ENCODE measurements around a stretch of chr16.

DNA sequence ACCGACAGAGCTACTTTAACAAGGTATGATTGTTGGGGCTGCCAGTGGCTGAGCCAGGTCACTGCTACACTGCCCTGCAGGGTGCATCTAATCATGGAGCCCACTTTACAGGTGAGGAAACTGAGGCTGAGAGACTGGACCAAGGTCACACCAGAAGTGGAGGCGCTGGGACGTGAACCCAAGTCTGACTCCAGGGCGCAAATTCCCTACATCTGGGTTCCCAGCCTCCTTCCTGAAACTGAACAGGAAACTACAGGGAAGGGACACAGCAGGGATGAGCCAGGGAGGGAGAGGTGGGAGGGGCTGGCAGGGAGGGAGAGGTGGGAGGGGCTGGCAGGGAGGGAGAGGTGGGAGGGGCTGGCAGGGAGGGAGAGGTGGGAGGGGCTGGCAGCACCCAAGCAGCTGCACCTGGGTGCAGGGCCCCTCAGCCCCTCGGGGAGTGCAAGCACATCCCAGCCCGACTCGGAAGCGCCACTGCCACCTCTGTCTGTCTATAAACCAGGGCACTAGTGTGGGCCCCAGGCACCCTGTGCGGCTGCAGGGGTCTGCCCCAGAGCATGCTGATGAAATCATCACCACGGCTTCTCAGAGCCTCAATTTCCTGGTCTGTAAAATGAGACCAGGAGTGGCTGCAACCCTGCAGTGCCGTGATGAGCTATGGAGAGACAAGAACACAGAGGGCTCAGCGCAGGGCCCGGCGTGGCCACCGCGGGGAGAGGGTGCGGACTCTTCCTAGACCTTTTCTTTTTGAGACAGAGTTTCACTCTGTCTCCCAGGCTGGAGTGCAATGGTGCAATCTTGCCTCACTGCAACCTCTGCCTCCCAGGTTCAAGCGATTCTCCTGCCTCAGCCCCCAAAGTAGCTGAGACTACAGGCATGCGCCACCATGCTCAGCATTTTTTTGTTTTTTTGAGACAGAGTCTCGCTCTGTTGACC lies 53.0 kb upstream of the RRN3 start:
- PRO-cap: no peak
- RRBS: no CpG with 5 or more reads among the region's 20 CpGs

DNA sequence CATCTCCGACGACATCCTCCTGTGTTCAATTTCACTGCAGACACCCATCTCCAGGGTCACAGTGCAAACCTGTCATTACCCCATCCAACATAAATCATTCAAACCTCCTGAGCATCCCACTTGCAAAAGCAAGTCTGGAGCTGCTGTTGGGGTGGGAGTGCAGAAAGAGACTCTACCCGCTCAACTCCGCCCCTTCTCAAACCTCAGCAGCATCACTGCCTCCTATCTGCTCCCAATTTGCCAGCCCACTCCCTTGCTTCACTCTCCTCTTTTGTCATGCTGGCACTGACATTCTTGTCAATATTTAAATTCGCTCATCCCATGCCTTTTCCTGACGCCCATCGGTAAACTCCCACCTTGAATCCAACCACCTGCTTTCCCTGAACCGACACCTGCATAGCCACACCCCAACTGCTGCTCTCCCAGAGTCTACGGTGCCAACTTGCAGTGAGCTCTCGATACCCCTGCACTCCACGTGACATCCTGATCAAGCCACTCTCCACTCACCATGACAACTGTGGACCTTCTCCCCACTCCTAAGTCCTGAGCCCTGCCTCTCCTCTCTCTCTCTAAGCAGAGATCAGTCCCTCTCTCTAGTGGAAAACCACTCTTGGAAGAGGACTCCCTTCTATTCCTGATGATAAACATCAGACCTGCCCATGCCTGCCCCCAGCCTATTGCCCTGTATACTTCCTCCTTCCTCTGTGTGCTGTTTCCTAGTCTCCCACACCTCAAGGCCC lies 36.8 kb downstream of the MARF1 start:
- PRO-cap: no peak
- RRBS: no CpG with 5 or more reads among the region's 11 CpGs

GRCh38 chr16:15641901-15642930 lies 738 bp downstream of the MARF1 start:
- PRO-cap: no peak
- RRBS: no CpG with 5 or more reads among the region's 28 CpGs

DNA sequence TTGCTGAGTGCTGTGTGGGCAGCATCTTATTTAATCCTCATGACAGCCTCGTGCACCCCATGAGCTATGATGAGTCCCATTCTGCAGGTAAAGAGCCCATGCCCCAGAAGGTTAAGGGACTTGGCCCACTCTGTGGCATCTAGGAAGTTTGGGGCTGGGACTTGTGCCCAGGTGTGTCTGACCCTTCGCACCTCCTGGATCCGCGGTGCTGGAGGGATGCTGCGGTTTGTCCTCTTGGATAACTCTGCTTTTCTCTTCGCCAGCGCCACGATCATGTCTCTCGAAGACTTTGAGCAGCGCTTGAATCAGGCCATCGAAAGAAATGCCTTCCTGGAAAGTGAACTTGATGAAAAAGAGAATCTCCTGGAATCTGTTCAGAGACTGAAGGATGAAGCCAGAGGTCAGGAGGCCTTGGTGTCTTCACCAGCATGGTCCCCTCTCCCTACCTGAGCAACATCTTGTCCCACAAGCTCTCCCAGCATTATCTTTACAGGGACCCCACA lies 37.1 kb downstream of the NDE1 start:
- PRO-cap: no peak
- RRBS: no CpG with 5 or more reads among the region's 11 CpGs

DNA sequence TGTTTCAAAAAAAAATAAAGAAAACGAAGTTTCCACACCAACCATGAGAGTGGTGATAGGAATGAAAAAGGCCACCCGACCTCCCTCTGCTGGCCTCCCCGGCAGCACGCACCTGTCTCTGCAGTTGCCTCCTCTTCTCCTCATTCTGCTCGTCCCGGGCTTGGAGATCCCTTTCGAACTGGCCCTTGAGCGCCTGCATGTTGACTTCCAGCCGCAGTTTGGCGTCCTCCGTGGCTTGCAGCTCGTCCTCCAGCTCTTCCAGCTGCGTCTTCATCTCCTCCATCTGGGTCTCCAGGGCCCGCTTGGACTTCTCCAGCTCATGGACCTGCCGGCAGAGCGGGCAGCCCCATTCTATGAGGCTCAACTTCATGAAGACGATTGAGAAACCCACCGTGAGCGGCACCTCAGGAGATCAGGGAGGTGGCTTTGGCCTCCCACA lies 70.7 kb downstream of the NDE1 start:
- PRO-cap: no peak
- RRBS: 95% methylated on average over 5 of the region's 19 CpGs

DNA sequence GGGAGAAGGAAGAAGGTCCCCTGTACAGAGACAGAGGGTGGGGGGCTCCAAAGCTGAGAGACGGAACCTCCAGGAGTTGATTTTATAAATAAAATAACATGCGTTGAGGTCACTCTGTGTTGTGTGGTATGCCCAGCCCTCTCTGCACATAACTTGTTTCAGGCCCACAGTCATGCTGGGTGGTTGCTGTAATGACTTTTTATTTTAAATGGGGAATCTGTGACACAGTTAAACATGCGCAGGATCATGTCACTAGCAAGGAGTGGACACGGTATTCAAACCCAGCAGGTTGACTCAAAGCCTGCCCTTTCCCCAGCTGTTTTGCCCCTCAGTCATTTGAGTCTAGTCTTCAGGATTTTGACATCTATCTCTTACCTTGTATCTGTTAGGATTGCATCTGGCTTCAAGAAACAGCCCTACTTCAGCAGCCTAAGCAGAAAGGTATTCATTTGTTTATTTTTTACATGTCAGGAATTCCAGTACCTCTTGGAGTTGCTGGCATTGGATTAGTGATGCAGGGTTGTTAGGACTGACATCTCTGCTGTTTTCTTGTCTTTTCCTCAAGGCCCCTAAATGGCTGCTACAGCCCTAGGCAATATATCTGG lies 22.6 kb downstream of the ABCC1 start:
- PRO-cap: no peak
- RRBS: no CpG with 5 or more reads among the region's 4 CpGs

DNA sequence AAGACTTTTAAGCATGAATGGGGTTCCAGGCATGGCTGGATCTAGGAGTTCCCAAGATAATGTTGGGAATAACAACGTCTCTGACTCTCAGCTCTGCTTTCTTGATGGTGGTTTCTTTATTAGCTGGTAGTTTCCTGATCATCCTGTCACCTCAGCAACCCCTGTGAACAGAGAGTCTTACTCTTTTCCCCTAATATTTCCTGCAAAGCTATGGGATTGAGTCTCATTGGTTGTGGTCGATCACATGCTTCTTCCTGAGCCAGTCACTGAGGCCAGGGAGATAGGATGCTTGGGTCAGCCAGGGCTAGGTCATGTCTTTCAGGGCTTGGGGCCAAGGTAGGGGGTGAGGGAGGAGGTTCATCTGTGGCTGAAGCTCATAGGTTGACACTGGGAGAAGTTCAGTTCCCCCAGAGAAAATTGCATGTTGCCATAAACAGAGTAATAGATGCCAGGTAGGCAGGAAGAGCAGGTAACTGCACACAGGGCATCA lies 114.3 kb downstream of the ABCC1 start:
- PRO-cap: no peak
- RRBS: no CpG with 5 or more reads among the region's 2 CpGs

GRCh38 chr16:16100719-16101125 lies 122.6 kb downstream of the ABCC6 start:
- PRO-cap: no peak
- RRBS: no CpG with 5 or more reads among the region's 10 CpGs

DNA sequence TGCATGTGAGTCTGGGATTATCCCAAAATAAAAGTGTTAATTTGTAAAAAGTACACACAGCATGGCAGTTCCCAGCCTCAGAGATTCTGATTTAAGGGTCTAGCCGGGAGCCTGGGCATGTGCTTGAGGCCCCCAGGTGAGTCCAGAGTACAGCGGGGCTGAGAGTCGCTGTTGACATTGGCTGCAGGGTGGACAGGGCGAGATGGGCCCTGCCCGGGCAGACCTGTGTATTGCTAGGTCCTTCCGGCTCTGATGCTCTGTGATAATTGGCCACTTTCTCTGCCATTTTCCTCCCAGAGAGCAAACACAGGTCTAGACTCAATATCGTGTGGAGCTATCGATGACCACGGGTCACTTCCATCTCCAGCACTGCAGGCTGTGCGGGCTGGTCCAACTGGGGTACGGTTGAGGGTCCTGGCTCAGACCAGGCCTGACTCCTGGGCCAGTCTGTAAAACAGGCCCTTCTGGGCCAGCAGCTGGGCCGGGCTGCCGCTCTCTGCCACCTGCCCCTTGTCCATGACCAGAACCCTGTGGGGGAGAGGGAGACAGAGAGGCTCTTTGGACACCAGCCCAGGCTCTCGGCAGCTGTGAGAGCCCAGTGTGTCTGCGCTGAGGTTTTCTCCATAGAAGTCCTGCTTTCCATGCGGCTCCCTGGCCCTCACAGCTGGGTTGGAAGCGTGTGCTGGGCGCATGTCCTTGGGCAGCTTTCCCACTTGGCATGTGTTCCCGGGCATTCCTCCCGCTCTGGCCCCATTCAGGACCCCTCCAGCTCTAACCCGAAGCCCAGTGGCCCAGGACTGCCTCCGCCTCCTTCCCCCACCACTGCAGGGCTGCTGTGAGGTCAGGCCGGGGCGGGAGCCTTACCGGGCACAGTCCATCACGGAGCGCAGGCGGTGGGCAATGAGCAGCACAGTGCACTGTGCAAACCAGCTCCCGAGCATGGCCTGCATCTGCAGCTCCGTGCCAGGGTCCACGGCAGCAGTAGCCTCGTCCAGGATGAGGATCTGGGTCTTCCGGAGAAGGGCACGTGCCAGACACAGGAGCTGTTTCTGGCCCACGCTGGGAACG lies 73.2 kb downstream of the ABCC6 start:
- PRO-cap: no peak
- RRBS: 36% methylated on average over 7 of the region's 36 CpGs

GRCh38 chr16:17275226-17275834 lies 195.4 kb downstream of the XYLT1 start:
- PRO-cap: no peak
- RRBS: no CpG with 5 or more reads among the region's 4 CpGs

GRCh38 chr16:17339745-17340990 lies 130.6 kb downstream of the XYLT1 start:
- PRO-cap: no peak
- RRBS: no CpG with 5 or more reads among the region's 9 CpGs

GRCh38 chr16:17360907-17361456 lies 109.8 kb downstream of the XYLT1 start:
- PRO-cap: no peak
- RRBS: no CpG with 5 or more reads among the region's 10 CpGs

GRCh38 chr16:17368762-17369359 lies 101.9 kb downstream of the XYLT1 start:
- PRO-cap: no peak
- RRBS: no CpG with 5 or more reads among the region's 6 CpGs

DNA sequence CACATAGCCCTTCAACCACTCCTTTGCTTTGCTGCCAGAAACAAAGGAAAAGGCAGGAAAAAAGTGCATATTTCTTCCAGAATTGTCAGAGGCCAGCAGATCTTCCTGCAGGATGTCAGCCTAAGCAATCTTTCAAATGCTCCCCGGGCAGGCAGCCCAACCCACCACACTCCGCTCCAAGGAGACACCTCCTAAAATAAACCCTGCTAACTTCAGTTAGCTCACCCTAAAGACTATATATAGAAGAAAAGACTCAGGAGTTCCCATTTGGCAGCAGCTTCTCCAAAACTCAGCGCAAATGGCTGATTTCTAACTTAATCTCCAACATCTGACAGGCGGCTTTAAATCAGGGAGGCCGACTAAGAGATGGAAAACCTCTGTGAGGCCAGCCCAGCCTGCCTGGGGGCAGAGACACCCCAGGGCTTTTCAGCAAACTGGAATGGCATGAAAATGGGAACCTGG lies 91.7 kb downstream of the XYLT1 start:
- PRO-cap: no peak
- RRBS: no CpG with 5 or more reads among the region's 5 CpGs

GRCh38 chr16:17382954-17383497 lies 87.7 kb downstream of the XYLT1 start:
- PRO-cap: no peak
- RRBS: no CpG with 5 or more reads among the region's 9 CpGs

DNA sequence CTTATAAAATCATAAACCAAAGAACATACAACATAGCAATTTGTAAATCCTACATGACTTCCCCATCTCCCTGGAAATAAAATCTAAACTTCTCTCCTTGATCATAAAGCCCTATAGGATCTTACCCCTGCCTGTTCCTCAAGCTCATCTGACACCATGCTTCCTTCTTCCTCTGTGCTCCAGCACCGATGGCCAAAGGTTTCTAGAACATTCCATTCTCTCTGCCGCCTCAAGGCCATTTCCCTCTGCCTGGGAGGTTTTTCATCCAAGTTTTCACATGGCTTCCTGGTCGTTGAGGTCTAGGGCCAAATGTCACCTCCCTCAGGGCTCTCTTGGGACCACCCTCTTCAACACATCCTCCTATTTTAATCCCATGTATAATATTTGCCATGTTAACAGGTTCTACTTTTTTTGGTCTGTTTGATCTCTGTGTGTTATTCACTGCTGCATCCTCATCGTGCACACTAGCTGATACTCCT lies 78.7 kb downstream of the XYLT1 start:
- PRO-cap: no peak
- RRBS: no CpG with 5 or more reads among the region's 4 CpGs

GRCh38 chr16:17465298-17466351 lies 5.1 kb downstream of the XYLT1 start:
- PRO-cap: no peak
- RRBS: no CpG with 5 or more reads among the region's 13 CpGs

GRCh38 chr16:17468905-17469299 lies 1.9 kb downstream of the XYLT1 start:
- PRO-cap: bidirectional peak, plus-strand start at chr16:17469341, minus-strand start at chr16:17469226
- RRBS: 4% methylated on average over 3 of the region's 12 CpGs

DNA sequence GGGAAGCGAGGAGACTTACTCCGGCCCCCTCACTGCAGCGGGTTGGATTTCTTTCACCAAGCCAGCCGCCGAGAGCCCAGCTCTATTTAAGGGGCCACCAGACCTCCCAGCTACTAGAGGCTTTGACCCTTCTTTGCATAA lies 9.4 kb upstream of the NOMO2 start:
- PRO-cap: no peak
- RRBS: no CpG with 5 or more reads among the region's 5 CpGs

GRCh38 chr16:18800042-18800464 lies 1.3 kb downstream of the ARL6IP1 start:
- PRO-cap: no peak
- RRBS: no CpG with 5 or more reads among the region's 5 CpGs

All from kidney (tissue), 2 donors.